Mesenteric fat pad (tissue), 1 donor: Measurements from ENCODE around the genes PHF2 and FBP2.

GRCh38 chr9:93206563-93207145, 22.7 kb downstream of the WNK2 start:
- PRO-cap, result no peak

DNA sequence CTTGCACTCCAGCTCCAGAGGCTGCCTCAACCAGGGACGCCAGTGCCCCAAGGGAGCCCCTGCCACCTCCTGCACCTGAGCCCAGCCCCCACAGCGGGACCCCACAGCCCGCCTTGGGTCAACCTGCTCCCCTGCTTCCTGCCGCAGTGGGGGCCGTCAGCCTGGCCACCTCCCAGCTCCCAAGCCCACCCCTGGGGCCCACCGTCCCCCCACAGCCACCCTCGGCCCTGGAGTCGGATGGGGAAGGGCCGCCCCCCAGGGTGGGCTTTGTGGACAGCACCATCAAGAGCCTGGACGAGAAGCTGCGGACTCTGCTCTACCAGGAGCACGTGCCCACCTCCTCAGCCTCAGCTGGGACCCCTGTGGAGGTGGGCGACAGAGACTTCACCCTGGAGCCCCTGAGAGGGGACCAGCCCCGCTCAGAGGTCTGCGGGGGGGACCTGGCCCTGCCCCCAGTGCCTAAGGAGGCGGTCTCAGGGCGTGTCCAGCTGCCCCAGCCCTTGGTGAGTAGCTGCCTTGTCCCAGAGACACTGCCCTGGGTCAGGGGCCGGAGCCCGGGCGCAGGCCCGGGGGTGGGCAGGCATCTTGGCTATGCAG, 105.3 kb downstream of the WNK2 start:
- PRO-cap, result no peak

DNA sequence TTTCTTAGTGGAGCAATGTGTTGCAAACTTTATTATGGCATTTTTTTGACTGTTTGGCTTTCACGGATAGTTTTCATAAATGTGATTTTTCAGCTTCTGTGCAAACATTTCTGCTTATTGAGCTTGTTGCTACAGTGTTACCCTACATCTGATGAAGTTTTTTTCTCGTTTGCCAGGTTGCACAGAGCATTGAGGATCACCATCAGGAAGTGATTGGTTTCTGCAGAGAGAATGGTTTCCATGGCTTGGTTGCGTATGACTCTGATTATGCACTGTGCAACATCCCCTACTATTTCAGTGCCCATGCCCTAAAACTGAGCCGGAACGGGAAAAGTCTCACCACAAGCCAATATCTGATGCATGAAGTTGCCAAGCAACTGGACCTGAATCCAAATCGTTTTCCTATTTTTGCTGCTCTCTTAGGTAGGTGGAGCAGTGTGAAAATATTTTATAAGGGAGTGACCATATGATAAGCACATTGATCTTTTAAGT, 17.6 kb upstream of the FAM120AOS start:
- PRO-cap, result no peak

GRCh38 chr9:93564009-93565184, 12.0 kb upstream of the PHF2 start:
- PRO-cap, result no peak

GRCh38 chr9:93576231-93576909, at the start of gene PHF2:
PHF2 (plus strand) TSS chr9:93576584.
- PRO-cap, result bidirectional peak, plus-strand start at chr9:93576378, minus-strand start at chr9:93576060; bidirectional peak, plus-strand start at chr9:93576715, minus-strand start at chr9:93576590

GRCh38 chr9:93586284-93587421, 10.3 kb downstream of the PHF2 start:
- PRO-cap, result no peak

DNA sequence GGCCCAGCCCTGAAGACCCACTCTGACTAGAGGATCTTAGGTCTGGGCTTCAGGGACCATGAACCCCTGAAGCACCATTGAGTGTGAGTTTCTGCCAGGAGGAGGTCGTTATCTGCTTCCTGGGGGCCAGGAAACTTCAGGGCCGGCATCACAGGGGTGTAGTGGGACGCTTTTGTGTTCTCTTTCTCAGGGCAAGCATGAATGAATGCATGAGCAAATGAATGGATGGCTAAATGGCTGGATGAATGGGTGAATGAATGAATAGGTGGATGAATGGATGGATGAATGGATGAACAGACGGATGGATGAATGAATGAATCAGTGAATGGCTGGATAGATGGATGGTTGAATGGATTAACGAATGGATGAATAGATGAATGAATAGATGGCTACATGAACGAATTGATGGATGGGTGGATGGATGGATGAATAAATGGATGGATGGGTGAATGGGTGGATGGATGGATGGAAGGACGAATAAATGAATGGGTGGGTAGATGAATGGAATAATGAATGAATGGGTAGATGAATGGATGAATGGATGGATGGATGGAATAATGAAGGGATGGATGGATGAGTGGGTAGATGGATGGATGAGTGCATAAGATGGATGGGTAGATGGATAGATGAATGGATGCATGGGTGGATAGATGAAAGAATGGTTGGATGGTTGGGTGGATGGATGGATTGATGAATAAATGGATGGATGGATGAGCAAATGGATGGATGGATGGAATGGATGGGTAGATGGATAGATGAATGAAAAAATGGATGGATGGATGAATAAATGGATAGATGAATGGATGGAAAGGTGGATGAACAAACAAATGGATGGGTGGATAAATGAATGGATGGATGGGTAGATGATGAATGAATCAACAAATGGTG, 85.0 kb downstream of the PHF2 start:
- PRO-cap, result no peak

DNA sequence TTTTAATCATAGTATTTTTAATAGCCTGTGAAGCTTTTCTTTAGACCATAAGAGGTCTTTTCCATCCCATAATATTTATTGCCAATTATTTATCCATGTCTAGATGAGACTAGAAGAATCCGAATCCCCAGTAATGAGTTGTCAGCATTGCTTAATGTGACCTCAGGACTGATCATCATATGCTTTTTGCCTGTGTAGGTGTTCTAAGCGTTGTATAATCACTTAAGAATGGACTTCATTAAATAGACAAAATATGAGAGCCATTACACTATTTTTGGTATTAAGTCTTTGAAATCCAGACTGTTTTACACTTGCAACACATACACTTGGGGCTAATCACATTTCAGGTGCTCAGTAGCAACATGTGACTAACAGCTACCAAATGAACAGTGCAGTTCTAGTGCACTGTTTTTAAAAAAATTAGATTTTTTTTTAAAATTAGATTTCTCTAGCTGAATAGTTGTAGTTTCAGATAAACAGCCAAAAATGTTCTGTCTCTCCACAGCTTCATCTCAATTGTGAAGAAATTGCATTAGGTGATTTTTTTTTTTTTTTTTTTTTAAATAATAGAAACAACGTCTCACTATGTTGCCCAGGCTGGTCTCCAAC, 84.5 kb downstream of the PTPDC1 start:
- PRO-cap, result no peak

- PRO-cap, result no peak
These were observed 3.9 kb upstream of the NUTM2F start for GRCh38 chr9:94332276-94332717.

DNA sequence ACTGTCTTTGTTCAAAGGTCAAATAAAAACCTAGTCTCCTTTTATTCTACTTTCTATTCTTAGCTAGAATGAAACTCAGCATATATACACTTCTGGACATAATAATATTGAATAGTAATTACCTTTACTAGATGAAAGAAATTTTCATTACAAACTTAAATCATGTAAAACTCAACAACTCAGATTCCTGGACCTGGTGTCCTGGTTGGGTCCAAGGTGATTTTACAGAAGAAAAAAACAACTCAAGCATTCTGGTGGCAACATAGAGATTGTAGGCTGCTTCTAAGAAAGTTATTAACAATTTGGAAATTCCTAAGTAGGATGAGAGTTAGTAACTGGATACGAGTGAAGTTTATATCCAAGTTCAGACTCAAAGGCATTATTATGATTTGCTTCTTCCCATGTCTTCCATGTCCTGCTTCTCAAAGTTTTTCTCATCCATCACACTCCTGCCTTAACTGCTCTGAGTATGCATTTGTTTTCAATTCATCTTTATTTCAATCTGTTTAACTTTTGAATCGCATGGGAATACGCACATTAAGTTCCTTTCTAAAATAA, 85.6 kb downstream of the MFSD14B start:
- PRO-cap, result no peak

- PRO-cap, result no peak
These were observed at the start of gene FBP2 for GRCh38 chr9:94593524-94594251. FBP2 (minus strand) TSS chr9:94593824.

DNA sequence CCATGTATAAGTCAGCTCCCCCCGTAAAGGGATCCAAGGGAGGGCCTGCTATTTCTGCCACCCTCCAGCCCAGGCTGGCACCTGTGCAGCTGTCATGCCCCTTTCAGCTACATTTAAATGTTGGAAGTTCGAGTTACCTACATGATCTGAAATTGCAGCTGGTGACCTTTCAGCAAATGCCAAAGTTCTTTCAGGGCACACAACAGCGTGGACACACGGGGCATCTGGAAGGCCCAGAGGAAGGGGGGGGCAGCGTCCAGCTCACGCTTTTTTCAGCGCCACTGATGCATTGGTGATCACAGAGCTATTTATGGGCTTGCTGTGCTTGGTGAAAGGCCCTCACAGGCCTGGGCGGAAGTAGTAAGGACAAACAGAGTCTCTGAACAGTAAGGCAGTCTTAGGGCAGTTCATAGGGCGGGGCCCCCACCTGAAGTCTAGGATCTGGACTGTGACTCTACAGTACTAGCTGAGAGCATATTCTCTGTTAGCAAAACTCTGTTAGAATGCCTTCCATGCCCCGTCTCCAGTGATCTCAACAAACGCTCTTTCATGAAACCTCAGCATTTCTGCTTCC, 6.6 kb upstream of the FBP2 start:
- PRO-cap, result no peak

- PRO-cap, result no peak
These were observed 74.8 kb downstream of the AOPEP start for GRCh38 chr9:94801183-94801722.

DNA sequence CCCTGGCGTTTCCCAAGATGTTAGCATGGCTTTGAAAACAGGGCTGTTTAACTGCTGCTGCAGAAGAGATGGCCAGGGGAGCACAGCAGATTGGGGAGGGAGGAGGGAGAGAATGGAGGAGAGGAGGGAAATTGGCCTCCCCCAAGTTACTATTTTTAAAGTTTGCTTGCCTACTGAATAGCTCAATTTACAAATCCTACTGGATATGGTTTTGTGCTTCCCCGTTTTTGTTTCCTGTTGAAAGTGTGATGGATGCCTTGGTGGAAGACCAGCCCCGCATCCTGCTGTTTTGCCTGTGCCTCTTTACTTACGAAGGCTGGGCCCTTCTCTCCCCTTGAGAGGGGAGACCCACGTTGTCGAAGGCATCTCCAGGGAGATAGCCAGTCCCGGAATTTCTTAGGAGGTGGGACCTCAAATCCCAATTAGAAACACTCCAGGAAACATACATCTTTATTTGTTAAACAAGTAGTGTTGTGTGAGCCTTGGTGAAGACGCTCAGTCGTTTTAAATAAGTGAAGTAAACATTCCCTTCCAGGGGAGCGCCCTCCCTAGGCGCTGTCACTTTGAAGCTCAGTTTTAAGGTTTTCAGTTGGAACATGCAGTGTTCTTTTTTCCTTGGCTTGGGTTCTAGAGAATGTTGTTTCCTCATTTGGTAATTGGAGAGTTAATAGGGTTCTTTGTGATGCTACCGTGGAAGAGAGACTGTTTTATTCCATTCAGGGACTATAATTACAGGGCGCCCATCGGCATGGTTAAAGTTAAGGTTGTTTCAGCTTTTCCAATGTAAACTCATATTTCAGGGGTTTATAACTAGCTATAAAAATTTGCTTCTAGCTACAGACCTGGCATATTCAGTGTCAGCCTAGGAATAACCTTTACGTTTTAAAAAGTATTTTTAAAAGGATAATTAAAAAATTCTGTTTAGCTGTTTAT, 98.8 kb downstream of the AOPEP start:
- PRO-cap, result no peak

GRCh38 chr9:94874331-94874878, 147.9 kb downstream of the AOPEP start:
- PRO-cap, result no peak

DNA sequence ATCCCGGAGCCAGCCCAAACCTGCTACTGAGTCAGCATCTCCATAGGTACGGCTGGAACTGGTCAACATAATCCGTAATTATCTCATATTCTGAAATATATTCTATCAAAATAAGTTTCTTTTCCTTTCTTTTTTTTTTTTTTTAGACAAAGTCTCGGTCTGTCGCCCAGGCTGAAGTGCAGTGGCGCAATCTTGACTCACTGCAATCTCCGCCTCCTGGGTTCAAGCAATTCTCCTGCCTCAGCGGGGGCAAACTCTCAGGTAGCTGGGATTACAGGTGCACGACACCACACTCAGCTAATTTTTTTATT, 262.2 kb downstream of the AOPEP start:
- PRO-cap, result no peak

- PRO-cap, result no peak
These were observed 284.1 kb downstream of the AOPEP start for GRCh38 chr9:95010519-95011130.

DNA sequence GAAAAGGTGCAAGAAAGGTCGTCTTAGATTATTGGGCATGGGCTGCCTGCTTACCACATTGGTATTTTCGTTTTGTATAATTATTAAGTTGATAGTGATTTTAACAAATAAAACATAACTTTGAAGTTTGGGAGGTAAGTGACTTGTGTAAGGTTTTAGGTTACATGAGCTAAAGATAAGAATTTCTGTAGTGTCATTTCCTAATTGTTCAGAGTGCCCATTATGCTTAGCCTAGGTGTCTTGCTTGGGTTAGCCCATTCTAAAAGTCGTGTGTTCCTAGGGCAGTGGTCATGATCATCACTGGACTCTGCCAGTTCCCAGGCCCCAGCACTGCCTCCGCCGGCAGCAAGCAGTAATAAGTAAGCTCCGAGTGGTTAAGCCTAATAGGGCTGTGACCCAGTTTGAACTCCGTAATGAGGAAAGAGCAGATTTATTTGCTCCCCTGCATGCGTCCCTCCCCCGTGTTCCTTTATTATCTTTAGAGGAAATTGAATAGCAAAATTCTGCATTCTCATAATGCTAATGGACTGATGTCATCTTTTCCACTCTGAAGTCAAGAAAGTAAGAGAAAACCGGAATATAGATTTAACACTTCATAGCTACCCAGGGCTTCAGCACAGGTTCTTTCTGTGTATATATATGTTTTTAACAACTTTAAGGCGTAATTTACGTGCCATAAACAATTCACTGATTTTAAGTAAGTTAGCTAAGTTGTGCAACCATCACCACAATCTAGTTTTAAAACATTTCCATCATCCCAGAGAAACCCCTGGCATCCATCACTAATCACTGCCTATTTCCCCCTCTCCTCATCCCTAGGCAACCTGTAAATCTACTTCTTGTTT, 291.7 kb downstream of the FANCC start:
- PRO-cap, result no peak

DNA sequence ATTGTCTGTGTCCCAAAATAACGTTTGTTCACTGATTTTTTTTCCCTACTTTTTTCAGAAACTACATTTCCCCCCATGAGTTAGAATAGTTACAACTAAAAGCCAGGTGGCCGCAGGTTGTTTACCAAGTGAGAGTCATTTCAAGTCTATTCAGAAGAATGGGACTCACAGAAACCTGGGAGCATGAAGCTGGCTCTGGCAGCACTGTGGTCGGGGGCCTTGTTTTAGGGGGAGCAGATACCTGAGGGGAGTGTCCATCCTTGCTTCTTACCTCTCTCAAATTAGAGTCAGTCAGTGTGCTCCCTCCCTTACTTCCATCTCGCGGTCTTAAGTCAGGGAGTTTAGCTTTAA, 259.9 kb downstream of the FANCC start:
- PRO-cap, result no peak

- PRO-cap, result no peak
These were observed 224.9 kb downstream of the FANCC start for GRCh38 chr9:95092356-95093341.